Heart (tissue), 3 donors: ENCODE data around the genes ARRB2, RNF167 and ENO3.

- RAMPAGE, long total RNA, 2 experiments, result no peak in any of the 2 experiments
These were observed 22.5 kb upstream of the SPNS2 start for GRCh38 chr17:4475990-4476862.

GRCh38 chr17:4587732-4588251, 3.5 kb downstream of the SMTNL2 start:
- RAMPAGE, long total RNA, 2 experiments, result no peak in any of the 2 experiments

- RAMPAGE, long total RNA, 2 experiments, result no peak in any of the 2 experiments
These were observed 23.5 kb downstream of the SMTNL2 start for GRCh38 chr17:4607866-4608223.

DNA sequence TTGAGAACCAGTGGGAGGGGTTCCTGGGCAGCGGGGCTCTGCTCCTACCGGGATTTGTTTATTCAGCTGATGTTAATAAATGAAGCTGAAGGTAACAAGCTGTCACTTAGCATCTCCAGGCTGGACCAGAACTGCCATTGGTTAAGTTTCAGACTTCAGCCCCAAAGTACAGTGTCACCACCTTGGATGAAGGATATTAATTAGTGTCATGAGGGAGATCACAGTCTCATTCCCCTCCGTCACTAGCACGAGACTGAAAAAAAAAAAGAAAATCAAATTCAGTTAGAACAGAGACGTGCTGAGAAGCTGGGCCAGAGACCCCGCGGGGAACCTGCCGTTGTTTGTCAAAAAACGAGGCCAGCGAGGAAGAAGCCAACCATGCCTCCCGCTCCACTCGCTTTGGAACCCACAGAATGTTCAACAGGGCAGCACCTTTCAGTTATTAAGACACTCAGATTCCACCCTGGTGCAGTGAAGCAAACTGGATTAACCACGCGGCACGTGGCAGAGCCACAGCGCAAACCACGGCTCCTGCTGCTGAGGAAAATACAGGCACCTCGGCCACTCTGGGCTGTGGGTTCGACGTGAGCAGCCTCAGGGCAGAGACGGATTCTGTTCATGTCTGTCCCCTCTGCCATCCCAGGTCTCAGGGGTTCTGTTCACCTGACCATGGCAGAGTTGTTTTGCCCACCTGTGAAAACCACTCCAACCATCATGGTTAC, 24.5 kb downstream of the ALOX15 start:
- RAMPAGE, long total RNA, 2 experiments, result no peak in any of the 2 experiments

DNA sequence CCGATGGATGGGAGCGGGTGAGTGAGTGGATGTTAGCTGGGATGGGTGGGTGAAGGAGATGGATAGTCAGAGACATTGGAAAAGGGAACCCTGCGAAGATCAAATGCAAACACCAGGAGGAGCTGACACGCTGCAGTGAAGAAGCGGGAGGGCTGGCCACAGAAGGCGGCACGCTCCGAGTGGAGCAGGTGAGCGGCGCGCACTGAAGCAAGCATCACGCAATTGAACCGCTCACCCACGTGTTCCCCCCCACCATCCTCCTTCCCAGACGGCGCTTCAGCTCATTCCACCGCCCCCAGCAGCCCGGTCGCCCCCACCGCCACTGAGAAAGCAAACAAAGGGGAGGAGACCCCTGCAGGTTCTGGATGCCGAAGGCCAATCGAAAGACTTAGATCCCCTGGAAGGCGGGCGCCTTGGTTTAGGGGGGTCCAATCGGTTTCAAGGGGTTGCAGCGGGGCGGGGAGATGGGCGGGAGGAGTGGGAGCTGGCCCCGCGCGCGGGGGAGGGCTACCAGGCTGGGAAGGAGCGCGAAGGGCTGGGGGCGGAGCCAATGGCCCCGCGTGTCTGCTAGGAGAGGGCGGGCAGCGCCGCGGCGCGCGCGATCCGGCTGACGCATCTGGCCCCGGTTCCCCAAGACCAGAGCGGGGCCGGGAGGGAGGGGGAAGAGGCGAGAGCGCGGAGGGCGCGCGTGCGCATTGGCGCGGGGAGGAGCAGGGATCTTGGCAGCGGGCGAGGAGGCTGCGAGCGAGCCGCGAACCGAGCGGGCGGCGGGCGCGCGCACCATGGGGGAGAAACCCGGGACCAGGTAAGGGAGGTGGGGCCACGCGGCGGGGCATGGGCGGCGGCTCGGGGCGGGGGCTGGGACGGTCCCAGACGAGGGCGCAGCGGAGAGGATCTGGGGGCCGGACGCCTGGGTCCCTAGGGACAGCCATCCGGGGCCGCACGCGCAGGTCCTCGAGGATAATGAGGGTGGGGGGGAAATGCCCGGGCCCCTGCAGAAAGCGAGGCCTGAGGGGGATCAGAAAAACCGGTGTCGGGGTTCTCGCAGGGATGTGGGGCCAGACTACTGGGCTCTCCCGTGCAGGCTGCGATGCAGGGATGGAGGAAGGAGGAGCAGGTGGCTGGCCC, at the start of gene ARRB2:
ARRB2 (plus strand) TSS at position 693 of the 1,128 bp plus-strand sequence.
- RAMPAGE, long total RNA, 2 experiments, result start-site peak on the plus strand in 1 of 2 experiments, centred at position 726 of the sequence, 172 reads per replicate

GRCh38 chr17:4740442-4741032, 809 bp upstream of the CXCL16 start:
- RAMPAGE, long total RNA, 2 experiments, result no peak in any of the 2 experiments

GRCh38 chr17:4741578-4742263, 2.0 kb upstream of the CXCL16 start:
- RAMPAGE, long total RNA, 2 experiments, result no peak in any of the 2 experiments

DNA sequence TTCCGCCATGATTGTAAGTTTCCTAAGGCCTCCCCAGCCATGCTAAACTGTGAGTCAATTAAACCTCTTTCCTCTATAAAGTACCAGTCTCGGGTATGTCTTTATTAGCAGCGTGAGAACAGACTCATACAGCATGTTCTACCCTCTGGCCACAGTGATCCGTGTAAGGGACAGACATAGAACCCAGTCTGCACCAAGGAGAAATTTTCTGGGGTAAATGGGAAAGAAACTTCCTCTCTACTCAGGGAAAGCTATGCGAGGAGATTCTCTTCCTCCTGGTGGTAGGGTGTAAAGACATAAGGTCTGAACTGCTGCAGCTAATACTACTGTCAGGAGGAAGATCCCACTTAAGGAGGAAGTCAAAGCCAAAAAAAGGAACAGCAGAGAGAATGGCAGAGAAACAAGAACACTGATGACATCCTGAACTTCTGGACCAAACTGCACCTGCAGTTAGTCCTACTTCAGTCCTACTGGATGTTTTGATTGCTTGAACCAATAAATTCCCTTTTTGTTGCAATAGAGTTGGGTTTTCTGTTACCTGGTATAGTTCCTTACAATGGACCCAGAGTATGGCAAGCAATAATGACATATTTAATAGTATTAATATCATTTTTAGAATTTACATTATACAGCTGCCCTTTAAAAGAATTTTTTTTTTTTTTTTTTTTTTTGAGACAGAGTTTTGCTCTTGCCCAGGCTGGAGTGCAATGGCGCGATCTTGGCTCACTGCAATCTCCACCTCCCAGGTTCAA, 7.0 kb upstream of the TM4SF5 start:
- RAMPAGE, long total RNA, 2 experiments, result no peak in any of the 2 experiments

GRCh38 chr17:4789902-4790904, 1.4 kb downstream of the GLTPD2 start:
- RAMPAGE, long total RNA, 2 experiments, result no peak in any of the 2 experiments

DNA sequence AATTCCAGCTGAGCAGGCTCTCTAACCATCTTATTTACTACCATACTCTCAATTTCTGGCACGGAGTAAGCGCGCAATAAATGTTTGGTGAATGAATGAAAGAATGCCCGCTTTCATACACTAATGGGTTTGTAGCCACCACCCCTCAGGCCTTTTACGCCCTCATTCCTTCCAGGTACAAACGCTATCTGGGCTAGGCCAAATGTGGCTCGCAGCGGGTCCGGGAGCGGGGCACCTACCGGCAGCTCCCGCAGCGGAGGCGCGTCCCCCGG, 506 bp upstream of the PLD2 start:
- RAMPAGE, long total RNA, 2 experiments, result no peak in any of the 2 experiments

DNA sequence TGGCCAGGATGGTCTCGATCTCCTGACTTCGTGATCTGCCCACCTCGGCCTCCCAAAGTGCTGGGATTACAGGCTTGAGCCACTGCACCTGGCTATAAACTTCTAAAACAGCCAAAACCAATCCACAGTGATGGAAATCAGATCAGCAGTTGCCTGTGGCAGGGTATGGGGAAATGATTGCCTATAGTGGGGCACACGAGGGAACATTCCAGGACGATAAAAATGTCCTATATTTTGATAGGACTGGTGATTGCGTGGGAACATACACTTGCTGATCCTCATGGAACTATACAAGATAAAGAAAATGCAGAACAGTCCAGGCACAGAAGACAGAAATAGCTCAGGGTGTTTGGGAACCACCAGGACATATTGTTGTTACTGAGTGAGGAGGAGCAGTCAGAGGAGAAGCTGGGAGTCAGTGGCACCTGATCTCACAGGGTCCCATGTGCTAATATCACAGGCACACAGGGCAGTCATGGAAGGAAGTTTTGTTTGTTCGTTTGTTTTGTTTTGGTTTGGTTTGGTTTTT, 5.6 kb downstream of the PLD2 start:
- RAMPAGE, long total RNA, 2 experiments, result no peak in any of the 2 experiments

DNA sequence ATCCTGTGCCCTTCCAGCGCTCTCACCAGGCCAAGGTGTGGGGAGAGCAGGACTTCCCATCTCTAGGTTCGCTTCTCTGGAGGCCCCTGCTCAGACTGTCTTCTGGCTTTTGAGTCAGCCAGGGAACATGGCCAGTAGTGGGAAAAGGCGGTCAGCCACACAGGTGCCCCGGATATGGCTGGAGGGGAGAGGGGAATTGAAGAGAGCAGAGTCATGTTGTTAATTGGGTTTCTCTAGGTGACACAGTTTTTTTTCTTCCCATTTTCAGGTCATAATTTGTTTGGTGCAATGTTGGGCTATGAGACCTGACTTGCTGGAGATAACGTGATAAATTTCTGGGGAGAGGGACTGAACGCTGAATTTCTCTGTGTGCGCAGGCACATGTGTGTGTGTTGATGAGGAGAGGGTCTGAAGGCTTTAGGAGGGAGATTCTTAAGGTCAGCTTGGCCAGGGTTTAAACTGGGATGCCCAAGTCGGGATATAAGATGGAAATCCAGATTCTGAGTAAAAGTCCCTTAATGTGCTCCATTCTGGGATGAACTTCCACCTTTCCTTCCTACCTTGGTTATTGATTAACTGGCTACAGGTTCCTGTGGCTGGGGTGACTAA, 1.7 kb downstream of the MINK1 start:
- RAMPAGE, long total RNA, 2 experiments, result no peak in any of the 2 experiments

- RAMPAGE, long total RNA, 2 experiments, result no peak in any of the 2 experiments
These were observed 19.0 kb downstream of the MINK1 start for GRCh38 chr17:4852019-4852758.

DNA sequence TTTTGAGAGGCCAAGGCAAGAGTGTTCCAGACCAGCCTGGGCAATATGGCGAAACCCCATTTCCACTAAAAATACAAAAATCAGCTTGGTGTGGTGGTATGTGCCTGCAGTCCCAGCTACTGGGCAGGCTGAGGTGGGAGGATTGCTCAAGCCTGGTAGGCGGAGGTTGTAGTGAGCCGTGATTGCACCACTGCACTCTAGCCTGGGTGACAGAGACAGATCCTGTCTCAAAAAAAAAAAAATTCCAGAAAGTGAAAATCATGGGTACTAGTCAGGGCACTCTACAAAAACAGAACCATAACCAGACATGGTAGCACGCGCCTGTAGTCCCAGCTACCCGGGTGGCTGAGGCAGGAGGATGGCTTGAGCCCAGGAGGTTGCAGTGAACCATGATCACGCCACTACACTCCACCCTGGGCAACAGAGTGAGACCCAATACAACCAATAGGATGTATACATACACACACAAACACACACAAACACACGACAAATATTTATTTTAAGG, 11.7 kb upstream of the GP1BA start:
- RAMPAGE, long total RNA, 2 experiments, result no peak in any of the 2 experiments

DNA sequence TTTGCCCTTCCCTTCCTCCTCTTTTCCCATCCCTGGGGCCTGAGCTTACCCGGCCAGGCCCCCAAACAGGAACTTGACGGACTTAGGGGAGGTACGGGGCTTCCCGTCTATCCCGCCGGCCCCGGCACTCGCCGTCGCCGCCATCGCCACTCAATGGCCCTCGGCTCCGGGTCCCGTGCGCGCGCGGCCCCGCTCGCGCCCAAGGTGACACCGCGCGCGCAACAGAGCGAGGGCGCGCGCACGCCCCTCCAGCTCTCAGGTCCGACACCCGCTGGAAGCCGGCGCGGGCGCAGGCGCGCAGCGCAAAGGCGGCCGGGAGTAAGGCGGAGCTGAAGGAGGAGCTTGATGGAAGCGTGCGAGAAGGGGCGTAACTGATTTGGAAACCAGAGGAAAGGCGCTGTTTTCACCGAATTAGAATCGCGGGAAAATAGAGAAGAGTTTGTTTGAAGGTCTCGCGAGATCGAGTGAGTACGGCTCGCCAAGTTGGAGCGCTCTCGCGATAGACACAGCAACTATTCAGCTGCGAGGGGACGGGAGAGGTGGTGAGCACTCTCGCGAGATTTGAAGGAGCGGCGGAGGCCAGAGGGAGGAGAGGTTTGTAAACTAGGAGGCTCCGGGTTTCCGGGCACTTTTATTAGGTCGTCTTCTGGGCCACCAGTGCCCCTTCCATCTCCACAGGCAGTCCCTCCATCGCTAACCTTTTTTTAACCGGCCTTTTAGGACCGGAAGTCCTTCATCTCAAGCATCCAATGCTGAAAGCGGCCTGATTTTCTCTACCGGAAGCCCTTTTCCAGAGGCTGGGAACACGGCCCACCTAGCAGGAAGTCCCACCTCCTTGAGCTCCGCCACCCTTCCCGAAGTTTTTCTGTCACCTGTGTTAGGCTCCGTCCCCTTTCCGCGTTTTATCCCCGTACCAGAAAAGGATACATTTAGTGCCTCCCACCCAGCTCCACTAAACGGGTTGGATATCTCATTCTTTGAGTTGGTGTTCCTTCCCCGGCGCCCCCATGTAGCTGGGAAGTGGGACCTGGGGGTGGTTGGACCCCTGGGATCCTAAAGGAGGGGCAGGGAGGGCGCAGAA, at the start of gene RNF167:
RNF167 (plus strand) TSS at position 502 of the 1,081 bp plus-strand sequence.
- RAMPAGE, long total RNA, 2 experiments, result start-site peak on the plus strand in 2 of 2 experiments, centred at positions 316 to 865 of the sequence, 52 to 946 reads per replicate; start-site peak on the minus strand in 2 of 2 experiments, centred at positions 167 to 217 of the sequence, 315 to 1,292 reads per replicate

DNA sequence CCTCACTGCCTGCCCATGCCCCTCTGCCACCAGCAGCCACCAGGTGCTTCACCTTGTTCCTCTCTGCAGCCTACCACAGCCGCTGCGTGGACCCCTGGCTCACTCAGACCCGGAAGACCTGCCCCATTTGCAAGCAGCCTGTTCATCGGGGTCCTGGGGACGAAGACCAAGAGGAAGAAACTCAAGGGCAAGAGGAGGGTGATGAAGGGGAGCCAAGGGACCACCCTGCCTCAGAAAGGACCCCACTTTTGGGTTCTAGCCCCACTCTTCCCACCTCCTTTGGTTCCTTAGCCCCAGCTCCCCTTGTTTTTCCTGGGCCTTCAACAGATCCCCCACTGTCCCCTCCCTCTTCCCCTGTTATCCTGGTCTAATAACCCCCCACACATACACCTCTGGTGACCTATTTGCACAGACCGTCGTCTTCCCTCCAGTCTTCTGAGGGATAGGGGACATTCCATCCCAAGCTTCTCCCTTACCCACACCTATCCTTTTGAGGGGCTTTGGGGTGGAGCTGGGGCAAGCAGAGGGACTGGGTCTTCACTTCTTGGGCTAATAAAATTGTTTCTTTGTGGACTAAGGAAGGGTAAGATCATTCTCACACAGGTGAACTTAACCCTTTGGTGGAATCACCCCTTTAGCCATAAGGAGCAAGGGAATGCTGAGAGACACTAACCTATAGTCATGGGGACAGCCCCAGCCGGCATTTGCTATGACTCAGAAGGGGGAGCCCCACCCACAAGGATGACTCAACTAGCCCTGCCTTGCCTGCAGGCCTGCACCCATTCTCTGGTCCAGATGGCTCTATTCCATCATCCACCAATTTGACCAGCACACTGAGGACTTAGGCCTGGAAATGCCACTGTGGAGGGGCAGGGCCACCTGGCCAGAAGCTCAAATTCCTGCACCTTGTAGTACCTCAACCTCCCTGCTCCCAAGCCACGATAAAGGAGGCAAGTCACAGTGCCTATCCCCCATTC, 3.4 kb downstream of the PFN1 start:
- RAMPAGE, long total RNA, 2 experiments, result no peak in any of the 2 experiments

DNA sequence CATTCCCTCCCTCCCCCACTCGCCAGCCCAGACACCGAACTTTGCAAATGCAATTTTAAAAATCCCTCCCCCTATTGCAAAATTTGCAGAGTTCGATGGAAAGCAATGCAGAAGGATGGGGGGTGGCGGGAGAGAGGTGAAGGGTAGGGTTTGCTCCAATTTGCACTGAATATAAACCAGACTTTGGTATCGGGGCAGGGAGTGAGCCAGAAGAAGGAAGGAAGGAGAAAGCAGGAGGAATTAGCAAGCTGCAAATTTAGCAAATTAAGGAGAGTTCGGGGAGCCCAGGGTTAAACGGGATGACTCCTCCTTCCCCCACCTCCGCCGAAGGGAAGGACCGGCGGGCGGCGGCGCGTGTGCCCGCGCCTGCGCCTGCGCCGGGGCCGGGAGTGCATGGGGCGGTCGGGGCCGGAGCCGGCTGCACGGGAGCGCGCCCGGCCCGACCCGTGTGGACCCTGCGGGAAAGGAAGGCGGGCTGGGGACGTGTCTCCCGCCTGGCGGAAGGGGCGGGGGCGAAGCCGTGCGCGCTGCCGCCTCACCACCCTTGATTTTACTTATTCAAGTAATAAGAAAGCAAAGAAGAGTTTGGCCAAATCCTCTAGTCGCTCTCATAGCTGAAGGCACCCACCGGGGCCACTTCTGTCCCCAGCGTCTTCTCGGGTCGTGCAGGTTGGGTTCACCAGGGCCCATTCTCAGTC, 444 bp upstream of the PFN1 start:
- RAMPAGE, long total RNA, 2 experiments, result no peak in any of the 2 experiments

GRCh38 chr17:4950892-4951306, at the start of gene ENO3:
Gene ENO3, plus strand, starts transcription at chr17:4951119.
- RAMPAGE, long total RNA, 2 experiments, result start-site peak on the plus strand in 2 of 2 experiments, at chr17:4951104-4951211 at its widest, 4,216 to 16,312 reads per replicate

GRCh38 chr17:4960548-4960947, 7.1 kb downstream of the SPAG7 start:
- RAMPAGE, long total RNA, 2 experiments, result no peak in any of the 2 experiments

GRCh38 chr17:5096817-5098084, 14.4 kb downstream of the ZNF232 start:
- RAMPAGE, long total RNA, 2 experiments, result no peak in any of the 2 experiments